Bronchus (tissue), 1 donor: ENCODE measurements around the gene ABCA8.

DNA sequence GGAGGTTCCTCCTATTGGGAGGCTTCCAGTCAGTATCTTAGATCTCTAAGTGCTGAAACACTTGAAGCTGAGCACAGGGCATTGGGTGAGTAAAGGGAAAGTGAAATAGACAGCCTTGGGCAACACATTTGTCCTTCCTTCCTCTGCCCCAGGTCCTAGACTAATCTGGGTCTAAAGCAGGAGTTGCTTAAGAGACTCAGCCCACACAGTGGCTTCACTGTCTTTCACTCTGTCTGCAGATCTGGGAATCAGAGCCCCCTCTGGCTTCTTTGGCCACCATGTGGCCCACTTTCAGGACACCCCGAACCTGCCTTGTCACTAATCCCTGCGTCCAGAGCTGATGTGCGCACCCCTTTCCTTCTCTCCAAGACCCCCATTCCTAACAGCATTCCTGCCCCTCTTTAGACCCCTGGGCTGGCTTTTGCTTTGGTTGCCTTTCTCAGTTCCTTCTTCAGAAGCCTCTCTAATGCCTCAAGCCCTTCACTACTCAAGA is 133.0 kb downstream of the PITPNC1 start:
- PRO-cap: bidirectional peak, plus-strand start at position 190 of the sequence, minus-strand start at position 162 of the sequence

DNA sequence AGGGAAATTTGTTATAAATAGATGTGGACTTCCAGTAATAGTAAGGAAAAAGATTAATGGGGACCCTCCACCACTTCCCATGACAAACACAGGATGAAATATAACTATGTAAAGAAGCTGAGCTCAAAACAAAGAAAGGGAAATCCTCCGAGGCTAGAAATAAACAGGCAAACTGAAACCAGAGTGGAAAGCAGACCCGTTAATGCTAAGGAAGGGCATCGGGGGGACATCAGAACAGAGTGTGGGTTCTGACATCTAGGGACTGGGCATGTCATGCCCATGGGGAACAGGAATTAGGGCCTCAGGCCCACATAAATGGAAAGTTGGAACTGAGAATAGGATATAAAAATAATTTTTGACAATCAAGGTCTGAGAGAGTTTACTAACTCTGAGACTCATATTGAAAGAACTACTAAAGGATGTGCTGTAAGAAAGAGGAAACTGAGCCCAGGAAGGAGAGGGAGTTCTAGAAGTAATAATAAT is 158.6 kb downstream of the PITPNC1 start:
- PRO-cap: no peak

DNA sequence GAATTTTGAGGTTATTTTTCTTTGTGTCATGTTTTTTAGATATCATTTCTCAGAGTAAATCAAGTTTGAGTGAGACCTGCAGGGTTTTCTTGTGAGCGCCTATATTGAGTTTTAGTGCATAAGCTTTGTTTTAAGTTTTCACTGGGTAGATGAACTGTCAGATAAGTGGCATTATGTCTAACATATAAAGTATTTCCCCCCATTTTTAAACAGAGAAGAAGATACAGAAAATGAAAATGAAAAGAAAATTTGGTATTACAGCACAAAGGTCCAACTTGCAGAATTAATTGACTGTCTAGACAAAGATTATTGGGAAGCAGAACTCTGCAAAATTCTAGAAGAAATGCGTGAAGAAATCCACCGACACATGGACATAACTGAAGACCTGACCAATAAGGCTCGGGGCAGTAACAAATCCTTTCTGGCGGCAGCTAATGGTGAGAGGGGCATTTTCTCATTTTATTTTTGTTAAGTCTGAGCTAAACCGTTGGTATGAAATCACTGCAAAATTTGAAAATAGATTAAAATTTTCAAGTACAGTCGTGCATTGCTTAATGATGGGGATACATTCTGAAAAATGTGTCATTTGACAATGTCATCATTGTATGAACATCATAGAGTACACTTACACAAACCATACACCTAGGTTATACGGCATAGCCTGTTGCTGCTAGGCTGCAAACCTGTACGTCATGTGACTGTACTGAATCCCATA is 41.1 kb downstream of the BPTF start:
- PRO-cap: no peak

DNA sequence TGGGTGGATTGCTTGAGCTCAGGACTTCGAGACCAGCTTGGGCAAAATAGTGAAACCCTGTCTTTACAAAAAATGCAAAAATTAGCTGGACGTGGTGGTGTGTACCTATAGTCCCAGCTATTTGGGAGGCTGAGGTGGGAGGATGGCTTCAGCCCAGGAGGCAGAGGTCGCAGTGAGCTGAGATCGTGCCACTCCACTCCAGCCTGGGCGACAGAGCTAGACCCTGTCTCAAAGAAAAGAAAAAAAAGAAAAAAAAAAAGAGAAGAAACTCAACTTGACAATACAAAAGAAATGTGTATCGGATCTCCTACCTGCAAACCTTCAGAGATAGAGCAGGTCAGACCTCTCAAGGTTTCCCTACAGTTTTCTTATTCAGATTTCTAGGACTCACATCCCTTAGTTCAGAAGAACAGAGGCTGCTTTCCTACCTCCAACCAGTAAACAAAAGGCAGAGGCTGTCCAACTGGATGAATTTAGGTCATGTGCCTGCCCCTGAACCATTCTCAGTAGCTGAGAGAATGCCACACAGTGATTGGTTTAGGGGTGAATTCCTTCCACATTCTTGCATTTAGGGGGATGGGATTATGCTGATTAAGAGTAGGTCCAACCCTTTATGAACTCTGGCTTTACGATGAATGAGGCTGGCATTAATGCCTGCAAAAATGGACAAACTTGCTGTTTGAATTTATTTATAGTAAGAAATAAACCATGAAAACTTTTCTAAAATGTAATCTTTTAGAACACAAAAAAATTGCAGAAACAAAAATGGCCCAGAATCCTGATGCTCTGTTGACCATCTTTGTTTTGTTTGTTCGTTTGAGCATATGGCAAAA is 1.5 kb upstream of the KPNA2 start:
- PRO-cap: unidirectional peak, minus-strand start at position 439 of the sequence

DNA sequence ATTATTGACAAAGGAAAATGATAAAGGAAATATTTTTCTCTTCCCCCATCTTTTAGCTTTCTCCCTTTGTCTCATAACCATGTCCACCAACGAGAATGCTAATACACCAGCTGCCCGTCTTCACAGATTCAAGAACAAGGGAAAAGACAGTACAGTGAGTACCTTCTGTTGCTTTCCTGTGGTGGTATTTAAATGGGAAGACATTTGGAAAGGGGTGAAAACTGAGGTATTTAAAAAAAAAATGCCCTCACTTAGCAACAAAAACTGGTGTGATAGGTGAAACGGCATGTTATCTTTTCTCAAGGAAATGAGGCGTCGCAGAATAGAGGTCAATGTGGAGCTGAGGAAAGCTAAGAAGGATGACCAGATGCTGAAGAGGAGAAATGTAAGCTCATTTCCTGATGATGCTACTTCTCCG is 1.5 kb downstream of the KPNA2 start:
- PRO-cap: no peak

DNA sequence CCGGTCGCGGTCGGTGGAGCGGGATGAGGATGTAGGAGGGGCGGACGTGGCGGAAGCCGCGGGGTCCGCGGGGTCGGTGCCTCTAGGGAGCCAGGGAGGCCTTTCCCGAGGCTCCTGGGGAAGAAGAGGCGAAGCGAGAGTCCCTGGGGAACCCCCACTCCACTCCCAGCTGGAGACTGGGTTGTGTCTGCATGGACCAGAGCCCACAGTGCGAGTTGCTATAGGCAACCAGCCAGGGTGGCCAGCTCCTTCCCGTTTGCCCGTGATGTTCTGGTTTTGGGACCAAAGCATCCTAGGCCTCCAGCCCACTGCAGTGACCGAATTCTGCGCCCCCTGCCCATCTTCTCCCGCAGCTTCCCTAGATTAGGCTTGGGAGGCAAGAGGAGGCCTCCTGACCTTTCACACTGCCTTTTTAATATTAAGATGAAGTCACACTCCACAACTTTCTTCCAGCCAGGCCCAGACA is 377 bp downstream of the AMZ2 start:
- PRO-cap: no peak

GRCh38 chr17:68440991-68441602 is 16.2 kb downstream of the WIPI1 start:
- PRO-cap: no peak

DNA sequence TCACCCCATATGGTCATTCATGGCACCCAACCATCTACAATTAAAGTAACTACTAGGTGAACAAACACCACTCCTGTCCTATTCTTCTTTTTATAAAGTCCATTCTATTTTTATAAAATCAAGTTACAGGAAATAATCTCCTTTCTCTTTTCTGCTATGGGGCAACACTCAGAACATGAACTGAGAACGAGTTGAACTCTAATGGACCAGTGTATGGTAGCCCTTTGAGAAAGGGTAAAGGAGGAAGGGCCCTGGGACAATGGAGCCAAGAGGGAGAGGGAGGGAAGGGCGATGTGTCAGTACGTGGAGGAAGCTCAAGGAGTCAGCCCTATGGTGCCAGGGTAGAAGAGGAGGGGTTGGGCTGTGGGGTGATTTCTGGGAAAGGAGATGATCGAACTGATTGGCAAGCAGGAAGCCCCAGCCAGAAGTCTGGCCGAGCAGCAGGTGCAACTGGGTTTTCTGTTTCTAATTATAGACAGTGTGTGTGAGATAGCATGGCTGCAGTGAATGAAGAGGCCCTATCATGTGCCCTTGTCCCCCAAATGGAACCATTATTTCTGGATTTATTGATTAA is 4.3 kb upstream of the WIPI1 start:
- PRO-cap: no peak

DNA sequence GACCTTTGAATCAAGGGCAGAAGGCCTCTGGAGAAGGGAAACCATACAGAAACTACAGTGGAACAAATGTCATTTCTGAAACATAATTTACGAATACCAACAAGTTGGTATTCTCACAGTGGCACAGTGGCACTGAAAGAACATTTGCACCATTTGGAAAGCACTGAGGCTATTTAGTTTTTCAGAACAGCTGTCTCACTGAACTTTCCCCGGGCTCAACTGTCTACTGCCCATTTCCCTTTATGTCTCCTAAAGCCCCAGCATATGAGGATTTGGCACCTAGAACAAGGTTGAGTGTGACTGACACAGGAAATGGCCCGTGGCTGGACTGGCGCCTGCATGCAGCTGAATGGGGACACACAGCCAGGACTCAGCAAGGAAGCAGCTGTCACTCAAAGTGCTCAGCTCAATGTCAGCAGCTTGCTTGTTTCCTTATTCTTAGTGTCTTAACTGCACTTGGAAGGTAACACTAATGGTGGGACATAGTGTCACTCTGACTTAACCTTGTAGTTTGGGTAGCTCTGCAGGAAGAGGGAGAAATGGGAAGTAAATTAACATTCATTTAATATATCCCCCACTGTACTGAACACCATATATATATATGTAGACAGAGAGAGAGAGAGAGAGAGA is 2.6 kb upstream of the PRKAR1A start:
- PRO-cap: unidirectional peak, plus-strand start at position 435 of the sequence

DNA sequence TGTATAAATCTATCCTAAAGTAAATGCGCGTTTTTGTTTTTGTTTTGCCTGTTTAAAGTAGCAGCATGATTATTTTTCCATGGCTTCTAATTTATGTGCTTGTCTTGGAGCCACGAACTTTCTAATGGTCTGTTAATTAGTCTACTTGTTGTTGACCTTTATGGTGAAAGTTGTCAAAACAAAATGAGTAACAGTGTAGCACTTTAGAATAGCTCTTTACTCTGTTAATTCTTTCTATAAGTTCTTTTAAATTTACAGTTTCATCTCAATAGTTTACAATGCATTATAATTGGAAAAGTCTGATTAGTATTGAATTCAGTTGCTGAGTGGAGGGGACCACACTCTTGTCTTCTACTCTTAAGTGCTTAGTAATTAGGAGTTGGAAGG is 1.8 kb downstream of the PRKAR1A start:
- PRO-cap: no peak

DNA sequence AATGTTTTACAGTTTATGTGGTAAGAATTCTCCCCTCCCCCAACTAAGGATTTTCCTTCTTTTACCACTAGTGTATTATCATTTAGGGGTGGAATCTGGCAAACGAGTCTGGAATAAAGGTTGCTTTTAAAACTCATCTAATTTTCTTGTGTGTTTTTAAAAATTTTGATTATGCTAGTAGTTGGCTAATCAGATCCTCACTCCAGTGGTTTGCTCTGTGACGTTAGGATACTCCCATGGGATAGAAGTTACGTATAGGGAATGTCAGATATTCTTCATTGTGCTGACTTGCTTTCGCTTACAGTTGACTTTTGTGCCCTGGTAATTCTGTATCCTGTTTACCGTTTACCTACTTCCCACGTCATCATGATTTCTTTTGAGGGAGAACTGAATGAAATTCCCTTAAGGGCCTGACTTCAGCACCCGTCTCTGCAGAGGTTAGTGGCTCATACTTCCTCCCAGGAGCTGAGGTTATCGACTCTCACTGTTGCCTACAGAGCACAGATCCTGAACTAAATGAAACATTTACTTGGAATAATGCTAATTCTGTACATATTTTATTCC is 2.5 kb downstream of the PRKAR1A start:
- PRO-cap: bidirectional peak, plus-strand start at position 413 of the sequence, minus-strand start at position 285 of the sequence

DNA sequence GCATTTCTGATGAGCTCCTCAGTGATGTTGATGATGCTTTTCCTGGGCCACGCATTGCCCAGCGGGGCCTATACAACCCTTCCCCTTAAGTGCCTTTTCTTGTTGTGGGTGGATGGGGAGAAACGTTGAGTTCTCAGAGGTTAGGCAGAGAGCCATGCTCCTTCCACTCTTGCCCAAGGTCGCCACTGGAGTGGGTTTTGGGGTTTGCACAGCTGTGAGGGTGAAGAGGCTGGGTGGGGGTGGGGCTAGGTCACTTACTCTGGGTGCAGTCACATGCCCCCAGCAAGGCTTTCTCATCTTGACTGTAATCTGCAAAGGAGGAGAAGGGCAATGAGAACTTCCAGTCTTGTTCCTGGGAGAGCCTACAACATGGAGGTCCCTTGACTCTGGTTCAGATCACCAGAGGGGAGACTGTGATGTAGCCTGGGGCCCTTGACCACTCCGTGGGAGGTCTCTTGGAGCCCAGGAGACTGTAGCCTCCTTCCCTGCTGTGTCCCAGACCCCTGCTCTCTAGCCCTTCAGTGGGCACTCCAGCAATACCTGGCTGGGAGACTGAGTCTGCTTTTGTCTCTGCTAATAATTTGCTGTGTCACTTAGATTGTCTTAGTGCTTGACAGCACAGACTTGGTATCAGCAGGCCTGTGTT is 42.4 kb downstream of the PRKAR1A start:
- PRO-cap: no peak

DNA sequence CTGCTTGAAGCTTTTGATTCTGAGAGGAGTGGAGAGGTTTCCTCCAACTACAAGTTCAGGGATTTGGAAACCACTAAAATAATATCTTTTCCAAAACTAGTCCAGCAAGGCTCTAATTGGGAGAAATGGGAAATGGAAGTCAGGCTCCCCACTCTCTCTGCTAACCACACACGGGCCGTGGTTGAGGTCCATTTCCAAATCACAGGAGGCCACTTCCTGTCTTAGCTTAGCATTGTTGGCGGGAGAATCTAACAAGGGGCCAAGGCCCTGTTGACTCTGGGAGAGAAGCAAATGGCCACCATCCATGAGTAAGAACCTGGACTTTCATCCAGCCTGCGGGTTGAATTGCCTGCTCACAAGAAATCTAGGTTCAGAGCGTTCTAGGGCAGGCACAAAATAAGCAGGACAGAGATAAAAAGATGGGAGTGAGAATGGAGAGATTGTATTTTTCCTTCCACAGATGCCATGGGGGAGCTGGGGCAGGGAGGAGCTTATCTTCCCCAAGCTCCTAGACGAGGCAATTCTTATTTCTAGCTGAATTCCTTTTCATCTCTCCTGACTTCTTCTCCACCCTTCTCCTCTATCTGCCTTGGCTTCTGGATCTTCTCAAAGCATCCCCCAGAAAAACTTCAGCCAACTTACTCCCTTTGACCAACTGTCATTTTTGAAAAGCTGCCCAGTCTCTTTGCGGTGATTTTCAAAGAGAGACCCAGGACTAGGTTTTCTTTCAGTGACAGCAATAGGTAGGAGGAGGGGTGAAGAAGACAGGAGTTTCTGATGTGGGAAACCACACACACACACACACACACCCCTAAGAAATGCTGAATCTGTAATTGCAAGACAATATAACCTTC is 5.5 kb downstream of the FAM20A start:
- PRO-cap: no peak

GRCh38 chr17:68599806-68600820 is 1.1 kb downstream of the FAM20A start:
- PRO-cap: bidirectional peak, plus-strand start at chr17:68599866, minus-strand start at chr17:68599680; bidirectional peak, plus-strand start at chr17:68600392, minus-strand start at chr17:68600237; bidirectional peak, plus-strand start at chr17:68600585, minus-strand start at chr17:68600596

GRCh38 chr17:68955150-68955701 is at the start of gene ABCA8:
ABCA8 (minus strand) TSS chr17:68955392.
- PRO-cap: no peak

GRCh38 chr17:69084840-69085476 is 24.2 kb upstream of the ABCA9 start:
- PRO-cap: no peak

- PRO-cap: no peak
Observed at GRCh38 chr17:69130573-69131219, 11.0 kb downstream of the ABCA6 start.

- PRO-cap: no peak
Observed at GRCh38 chr17:69248287-69249039, 19.8 kb upstream of the ABCA10 start.

DNA sequence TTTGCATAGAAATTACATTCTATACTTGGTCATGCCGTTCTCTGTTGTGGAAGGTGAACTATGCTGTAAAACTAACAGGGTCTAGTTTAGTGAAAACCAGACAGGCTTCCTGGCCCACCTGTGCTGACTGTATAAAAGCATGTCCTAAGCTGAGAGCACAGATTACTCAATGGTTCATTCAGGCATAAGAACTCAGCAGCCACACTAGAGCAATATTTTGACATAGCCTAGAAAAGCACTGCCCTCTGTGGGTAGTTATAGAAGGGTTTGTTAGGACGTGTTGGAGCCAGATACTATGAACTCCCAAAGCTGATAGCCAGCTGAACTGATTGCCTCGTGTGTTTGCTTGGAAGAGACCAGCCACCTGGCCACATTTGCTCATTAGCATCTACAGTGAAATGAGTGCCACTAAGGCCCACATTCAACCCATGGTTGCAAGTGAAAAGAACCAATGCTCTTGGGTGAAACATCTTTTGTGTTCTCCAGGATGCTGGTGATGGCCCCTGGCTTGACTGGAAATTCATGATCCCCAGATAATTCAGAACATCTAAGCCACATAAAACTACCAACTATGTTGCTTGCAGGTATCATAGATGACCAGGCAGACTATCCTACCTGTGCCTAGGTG is 30.8 kb upstream of the ABCA5 start:
- PRO-cap: no peak

GRCh38 chr17:69901019-69901446 is 174.0 kb upstream of the KCNJ16 start:
- PRO-cap: no peak